Aorta (tissue), 1 donor: ENCODE measurements around the gene PTH.

- PRO-cap, result no peak
Observed at GRCh38 chr11:12897796-12898276, 111.3 kb upstream of the RASSF10 start.

GRCh38 chr11:13033784-13034102, 24.6 kb downstream of the RASSF10 start:
- PRO-cap, result no peak

- PRO-cap, result no peak
Observed at GRCh38 chr11:13140349-13141031, 131.4 kb downstream of the RASSF10 start.

- PRO-cap, result no peak
Observed at GRCh38 chr11:13367730-13368495, 90.3 kb downstream of the BMAL1 start.

DNA sequence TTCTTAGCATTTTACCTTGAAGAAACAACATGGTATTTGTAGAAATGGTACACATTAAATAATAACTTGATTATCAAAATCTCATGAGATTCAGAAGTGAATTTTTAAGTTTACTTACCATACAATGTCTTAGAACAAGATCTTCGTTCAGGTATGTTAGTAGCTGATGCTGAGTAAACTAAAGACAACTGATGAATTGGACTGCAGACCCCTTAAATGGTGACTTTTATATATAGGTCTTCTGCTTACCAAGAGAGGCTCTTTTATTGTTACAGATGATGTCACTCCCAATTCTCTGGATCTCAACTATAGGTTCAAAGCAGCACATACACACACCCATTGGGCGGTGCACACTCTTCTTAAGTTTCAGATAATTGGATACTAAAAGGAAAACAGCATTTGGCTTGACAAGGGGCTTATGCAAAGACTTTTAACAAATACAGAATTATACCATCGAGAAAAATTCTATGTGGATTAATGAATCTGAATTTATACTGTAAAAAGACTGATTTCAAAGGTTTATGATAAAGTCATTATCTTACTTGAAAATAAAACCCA, at the start of gene PTH:
TSS of gene PTH (minus strand) at position 205 of the 558 bp plus-strand sequence.
- PRO-cap, result no peak

GRCh38 chr11:14294380-14295174, 64.4 kb downstream of the RRAS2 start:
- PRO-cap, result no peak

GRCh38 chr11:14415029-14415663, 56.2 kb upstream of the RRAS2 start:
- PRO-cap, result no peak

- PRO-cap, result no peak
Observed at GRCh38 chr11:14519402-14520005, 682 bp downstream of the PSMA1 start.

DNA sequence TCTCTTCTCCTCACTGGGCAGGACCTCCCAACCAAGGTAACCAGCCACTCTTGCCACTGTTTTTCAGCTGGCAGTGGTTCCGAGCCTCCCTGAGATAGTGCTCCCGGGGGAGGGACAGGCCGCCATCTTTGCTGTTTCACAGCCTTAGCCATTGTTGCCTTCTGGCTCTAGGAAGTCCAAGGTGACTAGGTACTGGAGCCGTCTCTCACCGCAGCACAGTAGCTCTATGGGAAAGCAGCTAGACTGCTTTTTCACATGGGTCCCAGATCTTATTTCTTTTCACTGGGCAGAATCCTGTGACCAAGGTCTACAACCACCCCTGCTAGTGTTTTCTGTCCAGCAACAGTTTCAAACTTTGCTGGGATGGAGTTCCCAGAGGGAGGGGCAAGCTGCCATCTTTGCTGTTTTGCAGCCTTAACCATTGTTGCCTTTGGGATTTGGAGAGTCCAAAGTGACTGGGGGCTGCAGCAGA, 69.0 kb downstream of the CYP2R1 start:
- PRO-cap, result no peak

GRCh38 chr11:14861024-14861625, 30.9 kb downstream of the CYP2R1 start:
- PRO-cap, result no peak

- PRO-cap, result no peak
Observed at GRCh38 chr11:14872899-14873582, 19.0 kb downstream of the CYP2R1 start.

- PRO-cap, result no peak
Observed at GRCh38 chr11:14895004-14895414, 3.0 kb upstream of the CYP2R1 start.

DNA sequence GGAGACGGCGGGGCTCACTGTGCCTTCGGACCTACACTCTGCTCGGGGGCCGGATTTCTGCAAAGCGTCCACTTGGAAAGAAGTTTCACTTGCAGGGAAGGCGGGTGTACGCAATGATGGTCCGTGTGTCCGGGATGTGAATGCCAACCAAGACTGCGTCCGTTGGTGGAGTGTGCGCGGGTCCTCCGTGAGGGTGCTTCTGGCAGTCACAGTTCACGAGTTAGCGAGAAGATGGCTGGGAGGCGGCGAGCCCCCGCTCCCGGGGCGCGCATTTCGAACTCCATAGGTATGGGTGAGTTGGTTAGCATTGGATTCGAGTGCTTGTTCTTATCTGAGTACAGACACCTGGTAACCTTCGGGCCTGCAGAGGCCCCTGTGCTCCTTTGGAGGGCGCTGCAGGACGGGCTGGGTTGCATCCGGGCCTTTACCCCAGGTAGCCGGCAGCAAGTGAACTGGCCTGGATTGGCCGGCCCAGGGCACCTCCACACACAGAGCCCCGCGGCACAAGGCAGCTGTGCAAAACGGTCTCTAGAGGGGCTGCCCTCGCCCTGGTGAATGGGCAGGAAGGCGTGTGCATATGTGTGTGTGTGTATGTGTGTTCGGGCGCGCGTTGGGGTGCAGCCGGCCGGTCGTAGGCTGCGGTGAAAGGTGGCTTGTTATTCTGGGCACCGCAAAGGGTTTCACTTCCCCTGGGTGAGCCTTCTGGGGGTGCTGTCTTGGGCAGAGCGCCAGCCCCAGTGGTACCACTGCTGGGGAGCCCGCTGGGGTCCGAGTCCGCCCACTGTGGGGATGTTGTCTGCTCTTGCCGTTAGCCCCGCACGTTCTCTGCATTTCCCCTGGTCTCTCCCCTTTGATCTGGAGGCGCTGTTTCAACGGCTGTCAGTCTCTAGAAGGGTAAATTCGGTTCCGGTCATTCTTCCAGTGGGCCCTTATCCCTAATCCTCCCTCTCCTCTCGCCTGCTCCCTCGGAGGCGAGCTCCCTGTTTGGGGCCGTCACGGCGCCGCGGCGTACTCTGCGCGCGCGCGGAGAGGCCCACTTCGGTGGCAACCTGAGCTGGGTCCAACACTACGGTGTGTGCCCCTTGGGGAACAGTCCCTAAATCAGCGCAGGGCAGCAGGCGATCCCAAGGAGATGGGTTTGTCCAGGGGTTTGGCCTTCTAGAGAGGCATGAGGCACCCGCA, 13.5 kb upstream of the CYP2R1 start:
- PRO-cap, result no peak

DNA sequence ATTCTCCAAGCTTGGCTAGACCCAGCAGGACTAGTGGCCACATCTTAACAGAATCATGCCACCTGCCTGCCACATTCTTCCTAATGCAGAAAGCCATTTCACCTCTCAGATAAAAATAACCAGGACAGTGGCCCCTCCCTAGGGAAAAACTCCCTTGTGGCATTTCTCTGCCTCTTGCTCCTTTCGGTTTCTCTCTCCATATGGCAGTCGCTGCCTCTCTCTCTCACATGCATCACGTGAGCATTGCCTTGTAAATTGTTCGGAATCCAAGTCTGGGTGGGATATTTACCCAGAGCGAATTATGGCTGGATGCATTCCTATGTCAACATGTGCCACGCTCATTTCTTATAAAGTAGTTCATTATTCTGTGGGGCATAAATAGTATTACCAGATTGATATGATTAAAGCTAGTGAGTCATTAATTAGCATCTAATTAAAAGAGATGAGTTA, 392.8 kb downstream of the INSC start:
- PRO-cap, result no peak

DNA sequence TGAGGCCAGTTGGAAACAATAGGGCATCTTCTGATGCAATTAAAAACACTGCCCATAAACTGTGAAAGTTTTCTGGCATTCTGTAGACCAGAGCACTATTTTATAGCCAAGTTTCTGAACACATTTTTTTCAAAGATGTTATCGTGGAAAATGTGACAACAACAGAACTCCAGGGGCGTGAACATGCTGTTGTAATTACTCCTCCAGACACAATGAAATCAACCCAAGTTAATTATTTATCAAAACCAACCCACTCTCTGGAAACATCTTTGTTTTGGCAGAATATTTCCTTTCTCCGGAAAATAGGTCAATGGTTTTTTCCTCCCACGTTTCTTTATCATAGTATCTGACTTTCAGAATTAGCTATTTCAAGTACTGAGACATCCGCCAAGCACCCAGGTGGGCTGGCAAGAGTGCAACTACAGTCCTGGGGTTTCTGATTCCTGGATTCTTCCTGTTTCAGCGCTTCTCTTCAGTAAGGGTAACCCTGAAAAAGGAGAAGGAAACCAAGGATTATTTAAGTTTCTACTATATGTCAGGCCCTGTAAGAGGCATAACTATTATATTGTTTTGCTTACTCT, 537.9 kb downstream of the SOX6 start:
- PRO-cap, result no peak

GRCh38 chr11:16790566-16791310, 52.3 kb downstream of the C11orf58 start:
- PRO-cap, result no peak

DNA sequence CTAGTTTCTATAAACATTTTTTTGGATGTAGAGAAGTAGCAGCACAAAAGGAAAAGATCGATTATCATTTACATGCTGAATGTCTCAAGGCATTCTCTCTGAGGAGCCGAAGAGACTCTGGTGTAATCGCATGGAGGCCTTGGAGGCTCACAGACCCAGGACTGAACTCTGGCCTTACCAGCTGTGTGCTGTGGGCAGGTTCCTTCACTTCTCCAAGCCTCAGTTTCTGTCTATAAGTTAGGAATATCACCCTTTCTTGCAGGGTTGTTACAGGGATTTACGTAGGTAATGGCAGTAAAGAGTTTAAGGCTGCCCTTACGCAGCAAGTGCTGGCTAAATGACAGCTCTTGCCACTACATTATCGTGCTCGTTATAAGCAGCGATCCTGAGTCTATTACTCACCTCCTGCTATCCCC, 87.3 kb downstream of the C11orf58 start:
- PRO-cap, result no peak

DNA sequence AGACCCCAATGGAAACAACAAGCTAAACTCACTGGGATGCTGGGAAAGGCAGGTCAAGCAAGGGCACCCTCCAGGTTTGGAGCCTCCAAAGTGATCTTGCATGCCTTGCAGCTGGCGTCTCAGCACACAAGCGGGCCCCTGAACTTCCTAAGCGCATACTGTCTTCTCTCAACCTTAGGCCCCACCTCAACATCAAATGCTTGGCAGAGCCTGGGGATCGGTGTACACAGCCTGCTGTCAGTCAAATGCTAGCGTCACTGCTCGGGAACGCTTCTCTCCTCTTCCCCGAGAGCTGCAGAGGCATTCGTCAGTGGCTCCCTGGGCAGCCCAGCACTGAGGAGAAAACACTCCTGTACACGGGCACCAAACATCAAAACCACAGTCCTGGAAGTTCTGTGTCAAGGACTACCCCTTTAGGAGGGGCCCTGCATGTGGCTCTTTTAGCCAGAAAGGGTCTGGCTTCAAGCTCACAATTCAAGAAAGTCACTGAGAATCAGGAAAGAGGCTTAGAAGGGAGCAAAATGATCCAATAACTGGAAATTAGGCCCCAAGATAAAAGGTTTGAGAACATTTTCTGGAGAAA, 125.0 kb downstream of the C11orf58 start:
- PRO-cap, result no peak

- PRO-cap, result no peak
Observed at GRCh38 chr11:16899851-16900123, 114.4 kb downstream of the PLEKHA7 start.

- PRO-cap, result no peak
Observed at GRCh38 chr11:16974787-16975325, 39.4 kb downstream of the PLEKHA7 start.